Daoy (cell line): ENCODE data around the gene SCARF2.

GRCh38 chr22:20111857-20112634 lies 3.9 kb upstream of the RANBP1 start:
- RAMPAGE, long total RNA = no peak

DNA sequence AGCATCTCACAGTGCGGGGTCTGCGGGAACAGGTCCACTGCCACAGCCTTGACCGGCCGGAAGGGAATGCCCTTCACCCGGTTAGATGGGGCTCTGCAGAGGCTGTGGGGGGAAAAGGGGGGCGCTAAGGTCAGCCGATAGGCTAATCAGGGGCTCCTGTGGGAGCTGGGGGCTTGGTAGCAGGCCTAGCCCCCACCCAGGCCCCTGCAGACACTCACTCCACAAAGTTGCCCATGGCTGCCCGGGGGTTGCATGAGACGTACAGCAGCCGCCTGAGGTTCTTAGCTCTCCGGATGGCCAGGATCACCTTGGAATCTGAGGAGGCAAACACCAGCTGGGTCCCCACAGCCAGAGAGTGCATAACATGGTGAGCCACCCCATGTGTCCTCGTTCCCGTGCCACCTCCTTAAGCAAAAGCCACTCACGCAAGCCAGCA lies 3.2 kb upstream of the RANBP1 start:
- RAMPAGE, long total RNA = no peak

DNA sequence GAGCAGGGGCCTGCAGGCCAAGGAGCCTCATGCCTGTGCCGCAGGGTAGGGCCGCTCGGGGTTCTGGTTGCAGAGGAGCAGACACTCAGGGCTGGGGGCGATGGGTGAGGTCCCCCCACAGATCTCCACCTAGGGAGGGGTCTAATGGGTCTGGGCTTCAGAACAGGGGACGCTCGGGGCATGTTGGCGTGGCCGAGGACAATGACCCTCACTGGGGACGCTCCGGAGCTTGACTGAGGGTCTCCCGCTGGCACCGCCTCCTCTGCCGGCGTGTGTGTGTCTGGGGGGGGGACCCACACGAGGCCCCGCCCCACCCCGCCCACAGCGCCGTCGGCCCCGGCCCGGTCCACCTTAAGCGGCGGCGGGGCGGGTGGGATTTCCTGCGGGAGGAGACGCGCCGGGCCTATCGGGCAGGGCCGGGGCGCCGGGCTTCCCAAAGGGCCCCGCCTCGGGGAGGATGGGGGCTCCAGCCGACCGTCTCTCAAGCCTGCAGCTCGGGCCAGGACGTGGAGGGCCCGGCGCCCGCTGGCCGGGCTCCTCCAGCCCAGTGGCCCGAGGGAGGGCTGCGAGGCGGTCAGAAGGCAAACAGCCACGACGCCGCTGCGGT lies 684 bp upstream of the ZDHHC8 start:
- RAMPAGE, long total RNA = no peak

DNA sequence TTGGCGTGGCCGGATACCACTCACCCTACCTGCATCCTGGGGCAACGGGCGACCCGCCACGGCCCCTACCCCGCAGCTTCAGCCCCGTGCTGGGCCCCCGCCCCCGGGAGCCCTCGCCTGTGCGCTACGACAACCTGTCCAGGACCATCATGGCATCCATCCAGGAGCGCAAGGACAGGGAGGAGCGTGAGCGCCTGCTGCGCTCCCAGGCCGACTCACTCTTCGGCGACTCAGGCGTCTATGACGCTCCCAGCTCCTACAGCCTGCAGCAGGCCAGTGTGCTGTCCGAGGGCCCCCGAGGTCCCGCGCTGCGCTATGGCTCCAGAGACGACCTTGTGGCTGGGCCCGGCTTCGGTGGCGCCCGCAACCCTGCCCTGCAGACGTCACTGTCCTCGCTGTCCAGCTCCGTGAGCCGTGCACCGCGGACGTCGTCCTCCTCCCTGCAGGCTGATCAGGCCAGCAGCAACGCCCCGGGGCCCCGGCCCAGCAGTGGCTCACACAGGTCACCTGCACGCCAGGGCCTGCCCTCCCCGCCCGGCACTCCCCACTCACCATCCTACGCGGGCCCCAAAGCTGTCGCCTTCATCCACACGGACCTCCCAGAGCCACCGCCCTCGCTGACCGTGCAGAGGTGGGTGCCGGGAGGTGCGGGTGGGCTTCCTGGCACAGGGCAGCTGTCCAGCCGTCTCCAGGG lies 7.6 kb downstream of the CCDC188 start:
- RAMPAGE, long total RNA = no peak

DNA sequence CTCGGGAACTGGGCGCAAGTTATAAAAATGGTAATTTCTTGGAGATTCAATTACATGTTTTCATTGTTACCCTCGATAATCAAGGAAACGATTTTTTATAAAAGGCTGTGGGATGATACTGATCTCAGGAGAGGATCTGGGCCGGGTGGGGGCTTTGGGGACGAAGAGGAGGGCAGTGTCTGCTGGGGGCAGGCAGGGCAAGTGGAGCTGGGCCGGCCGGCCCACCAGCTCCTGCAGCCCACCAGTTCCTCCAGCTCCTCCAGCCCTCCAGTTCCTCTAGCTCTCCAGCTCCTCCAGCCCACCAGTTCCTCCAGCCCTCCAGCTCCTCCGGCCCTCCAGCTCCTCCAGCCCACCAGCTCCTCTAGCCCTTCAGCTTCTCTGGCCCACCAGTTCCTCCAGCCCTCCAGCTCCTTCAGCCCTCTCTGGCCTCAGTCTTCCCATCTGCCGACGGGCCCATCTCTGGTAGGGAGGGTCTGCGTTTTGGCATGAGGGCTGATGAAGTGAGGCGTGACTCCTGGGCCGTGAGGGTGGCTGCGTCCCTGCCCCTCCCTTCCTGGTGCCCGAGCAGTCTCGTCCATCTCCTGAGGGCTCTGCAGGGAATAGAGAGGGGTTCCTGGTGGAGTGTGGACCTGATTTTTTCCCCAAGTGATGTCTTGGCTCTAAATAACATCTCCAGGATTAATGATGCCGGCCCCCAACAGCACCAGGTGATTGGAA lies 9.2 kb upstream of the CCDC188 start:
- RAMPAGE, long total RNA = no peak

- RAMPAGE, long total RNA = no peak
Measured at GRCh38 chr22:20372250-20372960, 21.5 kb upstream of the ZNF74 start.

DNA sequence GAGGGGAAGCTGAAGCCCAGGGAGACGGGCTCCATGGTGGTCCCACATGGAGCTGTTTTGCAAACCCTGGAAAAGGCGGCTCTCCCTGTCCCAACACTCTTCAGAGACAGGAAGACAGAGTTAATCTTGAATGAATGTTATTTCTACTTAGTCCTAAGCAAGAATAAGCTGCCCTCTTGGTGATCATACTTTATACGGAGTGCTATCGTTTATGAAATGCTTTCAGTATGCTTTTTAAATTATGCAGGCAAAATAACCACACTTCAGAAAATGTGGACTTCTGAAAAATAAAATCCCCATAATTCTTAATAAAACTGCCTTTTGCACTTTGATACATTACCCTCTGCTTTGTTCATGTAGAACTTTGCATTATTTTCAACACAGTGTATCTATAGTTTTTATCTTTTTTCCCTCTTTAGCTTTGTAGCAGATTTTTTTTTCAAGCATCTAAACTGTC lies 14.2 kb downstream of the ZNF74 start:
- RAMPAGE, long total RNA = no peak

DNA sequence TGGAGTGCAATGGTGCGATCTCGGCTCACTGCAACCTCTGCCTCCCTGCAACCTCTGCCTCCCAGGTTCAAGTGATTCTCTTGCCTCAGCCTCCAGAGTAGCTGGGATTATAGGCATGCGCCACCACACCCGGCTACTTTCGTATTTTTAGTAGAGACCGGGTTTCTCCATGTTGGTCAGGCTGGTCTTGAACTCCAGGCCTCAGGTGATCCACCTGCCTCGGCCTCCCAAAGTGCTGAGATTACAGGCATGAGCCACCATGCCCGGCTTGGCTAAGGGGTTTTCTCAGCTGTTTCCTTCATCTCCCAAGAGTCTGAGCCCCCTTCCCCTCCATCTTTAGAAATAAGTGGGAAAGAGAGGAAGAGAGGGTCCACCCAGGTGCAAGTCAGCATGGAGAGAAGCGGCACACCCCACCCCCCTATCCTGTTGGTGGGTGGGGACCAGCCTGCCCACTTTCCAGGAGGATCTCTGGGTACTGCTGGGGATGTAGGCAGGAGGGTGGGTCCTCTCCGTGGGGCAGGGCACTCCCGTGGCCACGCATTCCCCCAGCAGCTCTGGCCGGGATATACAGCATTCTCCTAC lies 9.2 kb downstream of the SCARF2 start:
- RAMPAGE, long total RNA = no peak

DNA sequence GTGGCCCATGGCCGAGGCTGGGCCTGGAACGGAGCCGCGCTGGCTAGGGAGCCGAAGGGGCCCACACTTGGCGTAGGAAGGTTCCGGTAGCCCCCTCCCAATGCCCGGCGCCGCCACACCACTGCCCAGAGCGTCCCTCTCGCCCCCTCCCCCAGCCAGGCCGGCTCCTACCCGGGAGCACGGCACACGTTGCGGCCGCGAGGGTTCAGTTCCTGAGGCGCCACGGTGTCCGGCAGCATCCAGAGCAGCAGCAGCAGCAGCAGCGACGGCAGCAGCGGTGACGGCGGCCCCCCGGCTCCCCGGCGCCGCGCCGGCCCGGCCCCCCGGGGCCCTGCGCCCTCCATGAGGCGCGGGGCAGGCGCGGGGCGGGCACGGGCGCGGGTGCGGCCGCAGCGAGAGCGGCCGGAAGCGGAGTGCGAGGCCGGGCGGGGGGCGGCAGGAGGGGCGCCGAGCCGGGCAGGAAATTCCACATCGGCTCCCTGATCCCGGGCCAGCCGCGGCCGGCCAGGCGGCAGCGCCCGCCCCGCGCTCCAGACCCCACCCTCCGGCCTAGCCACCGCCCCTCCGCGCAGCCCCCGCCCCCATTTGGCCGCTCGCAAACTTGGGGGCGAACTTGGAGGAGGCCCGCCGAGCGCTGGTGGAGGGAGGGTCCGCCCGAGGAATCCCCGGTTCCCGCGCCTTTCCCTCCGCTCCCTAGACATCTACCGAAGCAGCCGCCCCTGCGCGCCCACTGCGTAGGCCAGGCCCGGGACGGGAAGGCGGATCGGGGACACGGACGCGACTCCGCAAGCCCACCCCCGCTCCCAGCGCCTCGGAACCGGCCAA lies at the start of gene SCARF2:
Gene SCARF2, minus strand, starts transcription at position 415 of the 825 bp plus-strand sequence.
- RAMPAGE, long total RNA = no peak

DNA sequence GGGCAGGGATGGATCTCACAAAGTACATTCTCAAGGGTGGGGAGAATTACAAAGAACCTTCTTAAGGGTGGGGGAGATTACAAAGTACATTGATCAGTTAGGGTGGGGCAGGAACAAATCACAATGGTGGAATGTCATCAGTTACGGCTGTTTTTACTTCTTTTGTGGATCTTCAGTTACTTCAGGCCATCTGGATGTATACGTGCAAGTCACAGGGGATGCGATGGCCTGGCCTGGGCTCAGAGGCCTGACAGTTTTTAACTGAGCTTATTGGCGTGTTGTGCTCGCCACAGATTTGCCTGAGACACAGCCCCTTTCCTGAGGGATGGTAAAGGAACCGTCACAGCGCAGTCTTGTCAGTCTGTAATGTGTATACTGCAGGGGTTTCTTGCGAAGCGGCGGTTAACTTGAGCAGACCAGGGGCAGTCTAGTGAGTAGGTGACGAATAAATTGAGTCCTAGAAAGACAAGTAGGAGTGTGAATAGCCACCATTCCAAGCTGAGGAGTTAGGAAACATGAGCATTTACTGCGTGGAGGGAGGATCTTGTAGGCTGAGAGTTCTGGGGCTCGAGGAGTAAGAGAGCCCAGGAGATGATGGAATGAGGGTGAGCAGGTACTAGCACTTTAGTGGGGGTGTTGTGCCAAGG lies 1.3 kb downstream of the MED15 start:
- RAMPAGE, long total RNA = no peak

GRCh38 chr22:20522996-20523882 lies 15.8 kb downstream of the MED15 start:
- RAMPAGE, long total RNA = no peak

GRCh38 chr22:20584579-20585311 lies 77.3 kb downstream of the MED15 start:
- RAMPAGE, long total RNA = no peak

GRCh38 chr22:20752778-20753481 lies 21.0 kb upstream of the SERPIND1 start:
- RAMPAGE, long total RNA = no peak

- RAMPAGE, long total RNA = no peak
Measured at GRCh38 chr22:21696680-21697378, 31.0 kb downstream of the PPIL2 start.

GRCh38 chr22:21754178-21754885 lies 18.7 kb upstream of the YPEL1 start:
- RAMPAGE, long total RNA = no peak

GRCh38 chr22:21764064-21764544 lies 28.5 kb upstream of the YPEL1 start:
- RAMPAGE, long total RNA = no peak

DNA sequence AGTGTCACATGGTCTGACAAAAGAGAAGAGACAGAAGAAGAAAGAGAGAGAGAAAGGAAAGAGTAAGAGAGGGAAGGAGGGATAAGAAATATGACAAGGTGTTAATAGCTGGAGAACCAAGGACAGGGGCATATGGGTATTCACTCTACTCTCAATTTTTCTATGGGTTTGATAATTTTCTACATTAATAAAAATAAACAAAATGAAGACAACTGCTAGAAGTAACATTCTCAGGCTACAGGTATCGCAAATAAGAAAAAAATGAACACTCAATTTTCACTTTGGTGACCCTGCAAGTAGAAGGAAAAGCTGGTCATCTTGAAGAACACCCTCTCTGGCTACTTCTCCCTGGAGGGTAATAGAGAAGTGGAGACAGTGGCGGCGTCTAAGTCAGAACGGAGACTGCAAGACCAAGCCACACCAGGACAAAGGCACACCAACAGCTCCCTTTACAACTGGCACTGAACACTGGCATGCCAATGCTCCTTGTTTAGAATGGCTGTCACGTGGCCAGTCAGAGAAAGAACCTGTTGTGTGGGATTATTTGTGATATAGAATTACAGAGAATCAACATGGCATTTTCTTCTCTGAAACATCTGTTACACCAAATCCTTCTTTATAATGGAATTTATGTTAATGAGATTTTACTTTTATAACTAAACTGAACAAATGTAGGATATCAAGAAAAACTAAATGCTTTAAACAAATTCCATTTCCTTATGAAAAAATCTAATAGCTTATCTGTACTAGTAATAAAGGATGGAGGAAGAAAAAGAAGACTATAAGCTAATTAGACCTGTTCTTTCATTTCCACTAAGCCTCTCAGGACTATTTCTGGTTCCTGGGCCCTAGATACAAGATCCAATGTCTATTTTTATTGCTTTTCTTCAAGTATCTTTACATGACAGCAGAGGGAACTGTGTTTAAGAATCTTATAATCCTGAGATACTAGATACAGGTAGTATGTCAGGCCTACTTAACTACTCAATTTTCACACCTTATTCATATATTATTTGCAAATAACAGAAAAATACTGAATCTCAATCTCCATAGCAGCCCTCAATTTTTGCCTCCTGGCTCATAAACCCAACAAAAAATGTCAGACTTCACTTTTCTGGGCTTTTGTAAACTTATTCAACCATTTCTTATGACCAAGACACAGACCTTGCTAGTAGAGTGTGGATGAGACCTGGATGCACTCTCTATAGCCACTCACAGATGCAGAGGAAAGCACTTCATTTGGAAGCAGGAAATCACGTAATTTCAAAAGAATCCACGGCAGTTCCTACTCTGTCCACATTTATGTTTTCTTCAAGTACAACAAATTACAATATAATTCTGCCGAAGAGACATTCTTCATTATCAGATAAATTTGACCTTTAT lies 61.5 kb upstream of the YPEL1 start:
- RAMPAGE, long total RNA = no peak

DNA sequence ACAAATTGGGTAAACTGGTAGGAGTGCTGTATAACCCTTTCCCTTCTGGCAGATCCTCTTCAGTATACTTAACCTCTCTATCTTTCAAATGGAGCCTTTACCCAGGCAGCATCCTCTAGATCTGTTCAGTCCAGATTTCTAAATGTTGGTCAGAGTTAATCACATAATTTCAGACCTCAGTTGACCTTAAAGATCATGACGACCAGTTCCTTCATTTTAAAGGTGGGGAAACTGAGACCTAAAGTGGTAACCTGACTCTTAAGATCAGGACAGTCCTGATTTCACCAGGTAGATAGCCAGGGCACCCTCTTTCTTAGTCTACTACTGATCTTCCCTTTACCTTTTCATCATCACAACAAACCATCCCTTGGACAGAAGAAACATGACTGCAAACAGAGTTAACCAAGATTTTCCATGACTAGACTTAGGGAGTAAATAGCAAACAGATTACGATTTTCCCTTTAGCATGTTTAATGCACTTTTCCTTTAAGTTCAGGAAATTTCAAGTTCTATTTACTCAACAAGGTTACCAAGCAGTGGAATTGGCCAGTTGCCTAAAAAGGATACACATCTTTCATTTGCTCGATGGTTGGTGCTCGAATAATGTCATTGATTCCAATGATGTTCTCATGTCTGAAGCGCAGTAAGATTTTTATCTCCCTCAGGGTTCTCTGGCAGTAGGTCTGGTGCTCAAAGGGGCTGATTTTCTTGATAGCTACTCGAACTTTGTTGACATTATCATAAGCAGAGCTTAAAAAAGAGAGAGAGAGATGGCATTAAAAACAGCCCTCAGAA lies 60.2 kb downstream of the MAPK1 start:
- RAMPAGE, long total RNA = no peak

GRCh38 chr22:21921200-21922301 lies 31.1 kb downstream of the PPM1F start:
- RAMPAGE, long total RNA = no peak

- RAMPAGE, long total RNA = no peak
Measured at GRCh38 chr22:21940430-21941074, 12.1 kb downstream of the PPM1F start.